ENCODE results near the genes INO80C, GALNT1 and SYT4.

GRCh38 chr18:35332064-35333458 is 11.7 kb downstream of the ZNF24 start:
- PRO-cap, result no peak
- RAMPAGE, long total RNA, 4 experiments, result no peak in any of the 4 experiments

GRCh38 chr18:35337157-35337991 is 6.8 kb downstream of the ZNF24 start:
- PRO-cap, result no peak
- RAMPAGE, long total RNA, 4 experiments, result no peak in any of the 4 experiments

DNA sequence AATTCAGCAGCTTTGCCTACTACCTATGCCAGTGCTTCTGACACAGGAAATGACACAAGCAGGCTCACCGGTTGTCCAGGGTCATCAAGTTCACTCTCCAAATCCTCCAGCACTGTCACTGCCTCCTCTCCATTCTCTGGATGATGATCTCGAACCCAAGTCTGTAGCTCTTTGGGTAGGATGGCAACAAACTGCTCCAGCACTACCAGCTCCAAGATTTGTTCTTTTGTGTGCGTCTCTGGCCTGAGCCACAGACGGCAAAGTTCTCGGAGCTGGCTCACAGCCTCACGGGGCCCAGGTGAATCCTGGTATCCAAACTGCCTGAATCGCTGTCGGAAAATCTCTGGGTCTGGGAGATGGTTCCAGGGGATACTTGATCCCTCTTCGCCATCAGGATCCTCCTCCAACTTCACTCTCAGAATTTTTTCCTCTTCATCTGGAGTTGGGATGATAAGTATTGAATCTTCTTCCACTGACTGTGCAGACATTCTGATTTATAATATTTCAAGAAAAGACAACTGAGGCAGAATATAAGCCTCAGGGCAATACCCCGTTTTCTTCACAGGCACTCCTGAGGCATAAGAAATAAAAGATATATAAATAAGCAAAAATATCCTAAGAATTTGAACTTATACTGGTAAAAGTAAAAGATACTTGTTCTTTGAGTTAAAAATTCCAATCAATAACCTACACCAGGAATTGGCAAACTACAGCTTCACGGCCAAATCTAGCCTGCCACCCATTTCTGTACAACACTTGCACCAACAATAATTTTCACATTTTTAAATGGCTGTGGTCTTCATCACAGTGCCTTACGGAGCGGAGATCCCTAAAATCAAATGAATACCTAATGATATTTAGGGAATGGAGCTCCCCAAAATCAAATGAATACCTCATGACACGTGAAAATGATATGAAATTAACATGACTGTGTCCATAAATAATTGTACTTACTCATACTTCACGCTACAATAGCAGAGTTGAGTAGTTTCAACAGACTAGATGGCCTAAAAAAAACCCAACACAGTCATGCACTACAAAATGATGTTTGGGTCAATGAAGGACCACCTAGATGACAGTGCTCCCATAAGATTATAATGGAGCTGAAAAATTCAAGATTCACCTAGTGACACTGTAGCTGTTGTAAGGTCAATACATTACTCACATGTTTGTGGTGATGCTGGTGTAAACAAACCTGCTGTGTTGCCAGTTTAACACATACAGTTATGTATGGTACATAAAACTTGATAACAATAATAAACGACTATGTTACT is 3.6 kb downstream of the ZNF24 start:
- PRO-cap, result no peak
- RAMPAGE, long total RNA, 4 experiments, result no peak in any of the 4 experiments

DNA sequence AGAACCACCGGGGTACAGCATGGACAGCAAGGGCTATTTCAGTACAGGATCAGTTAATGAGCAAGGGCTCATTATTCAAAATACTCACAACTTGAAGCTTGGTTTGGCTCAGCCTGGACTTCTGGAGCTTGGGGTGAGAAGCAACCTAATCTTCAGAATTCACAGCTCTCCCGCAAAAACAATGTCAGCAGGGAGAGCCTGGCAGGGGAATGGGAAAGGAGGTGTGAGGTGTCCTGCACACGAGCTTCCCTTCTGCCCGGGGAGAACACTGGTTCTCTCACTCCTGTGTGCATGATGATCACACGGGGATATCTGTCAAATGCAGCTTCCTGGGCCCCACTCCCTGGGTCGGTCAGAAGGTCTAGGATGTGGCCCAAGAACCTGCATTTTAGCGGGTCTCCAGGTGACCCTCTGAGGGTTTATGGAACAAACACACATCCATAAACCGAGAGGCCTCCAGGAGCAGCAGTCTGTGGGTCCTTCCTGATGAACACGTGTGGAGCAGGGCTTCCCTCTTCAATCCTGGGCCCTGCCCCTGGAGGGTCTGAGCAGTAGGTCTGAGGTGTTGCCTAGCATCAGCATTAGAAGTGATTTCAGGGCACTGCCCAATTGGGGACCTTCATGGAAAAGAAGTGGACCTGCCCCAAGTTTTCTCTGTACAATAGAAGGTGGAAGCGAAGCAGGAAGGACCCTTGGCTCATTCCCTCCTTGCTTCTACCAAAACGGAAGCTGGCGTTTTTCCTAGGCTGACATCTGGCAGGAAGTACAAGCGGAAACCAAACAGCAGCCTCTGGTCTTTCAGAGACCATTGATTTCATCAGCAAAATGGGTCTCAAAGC is 31.0 kb downstream of the INO80C start:
- PRO-cap, result no peak
- RAMPAGE, long total RNA, 4 experiments, result start-site peak on the minus strand in 1 of 4 experiments, centred at position 578 of the sequence, 11 reads per replicate

DNA sequence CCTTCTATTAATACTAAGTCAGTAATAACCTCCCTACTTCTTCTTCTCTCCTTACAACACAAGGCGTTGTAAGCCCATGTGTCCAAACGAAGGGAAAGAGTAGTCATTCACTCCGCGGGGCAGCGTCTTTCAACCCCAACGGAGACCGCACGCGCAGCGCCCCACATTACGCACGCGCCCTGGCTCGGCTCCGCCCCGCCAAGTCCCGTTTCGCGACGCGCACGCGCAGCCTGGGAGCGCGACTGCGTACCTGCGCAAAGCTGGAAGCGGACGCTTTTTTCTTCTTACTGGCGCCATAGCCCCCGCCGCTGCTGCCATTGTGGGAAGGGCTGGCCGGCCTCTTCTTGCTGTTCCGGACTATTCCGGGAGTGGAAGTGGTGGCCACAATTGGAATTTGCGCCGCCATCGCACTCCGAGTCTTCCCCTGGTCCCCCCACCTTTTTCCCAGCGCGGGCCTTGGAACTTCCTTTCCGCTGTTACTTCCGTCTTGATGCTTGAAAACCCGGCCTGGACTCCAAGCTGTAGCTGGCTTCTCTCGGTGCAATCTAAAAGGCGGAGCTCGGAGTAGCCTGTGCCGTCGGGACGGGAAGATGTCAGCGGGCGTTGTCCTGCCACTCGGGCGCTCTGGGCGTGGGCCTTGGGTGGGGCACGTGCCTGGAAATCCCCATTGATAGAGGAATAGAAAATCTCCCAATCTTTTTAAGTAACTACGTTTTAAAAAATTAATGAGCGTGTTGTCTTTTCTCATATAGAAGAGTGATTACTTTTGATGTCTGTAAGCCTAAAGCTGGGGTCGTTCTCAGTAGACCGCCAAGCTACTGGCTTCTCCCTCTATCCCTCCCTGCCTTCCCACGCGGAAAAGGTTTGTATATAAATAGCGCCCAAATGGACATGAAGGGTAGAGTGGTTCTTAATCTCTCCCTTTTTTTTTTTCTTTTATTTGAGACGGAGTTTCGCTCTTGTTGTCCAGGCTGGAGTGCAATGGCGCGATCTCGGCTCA is at the start of gene INO80C:
Gene INO80C (minus strand): TSS at position 492 of the 1,000 bp plus-strand sequence.
- PRO-cap, result bidirectional peak, plus-strand start at position 228 of the sequence, minus-strand start at position 101 of the sequence
- RAMPAGE, long total RNA, 4 experiments, result start-site peak on the plus strand in 1 of 4 experiments, centred at position 217 of the sequence, 12 reads per replicate; start-site peak on the minus strand in 3 of 4 experiments, centred at positions 450 to 465 of the sequence, 29 to 47 reads per replicate

DNA sequence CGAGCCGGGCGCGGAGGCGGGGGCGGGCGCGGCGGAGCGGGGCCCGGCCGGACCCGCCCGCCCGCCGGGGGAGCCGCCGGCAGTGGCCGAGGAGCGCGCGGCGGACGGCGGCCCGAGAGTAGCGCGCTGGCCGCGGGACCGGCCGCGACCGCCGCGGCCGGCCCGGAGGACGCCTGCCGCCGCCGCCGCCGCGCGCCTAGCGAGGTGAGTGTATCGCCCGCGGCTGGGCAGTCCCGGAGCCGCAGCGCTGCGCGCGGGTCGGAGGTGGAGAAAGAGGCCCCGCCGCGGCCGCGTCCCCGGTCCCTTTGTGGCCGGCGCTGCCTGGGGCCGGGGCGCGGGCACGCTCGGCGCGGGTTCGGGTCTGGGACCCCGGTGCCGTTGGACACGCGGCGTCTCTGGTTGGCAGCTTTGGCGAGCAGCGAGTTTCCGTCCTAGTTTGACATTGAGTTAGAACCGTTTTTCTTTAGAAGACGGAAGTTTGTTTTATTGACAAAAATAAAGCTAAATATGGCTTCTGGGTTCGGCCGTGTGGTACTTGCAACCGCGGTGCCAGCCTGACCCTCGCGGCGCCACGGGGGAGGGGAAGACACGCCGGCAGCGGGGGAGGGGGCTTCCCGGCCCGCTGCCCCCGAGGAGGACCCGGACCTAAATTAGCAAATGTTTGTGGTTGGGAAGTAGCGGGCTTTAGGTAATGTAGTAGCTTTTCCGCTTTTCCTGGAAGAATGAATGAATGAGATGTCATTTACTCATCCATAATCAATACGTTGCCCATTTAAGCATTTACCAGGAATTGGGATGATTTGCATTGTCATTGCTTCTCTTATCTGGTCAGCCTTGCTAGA is at the start of gene GALNT1:
Gene GALNT1 (plus strand): TSS at position 82 of the 842 bp plus-strand sequence.
- PRO-cap, result no peak
- RAMPAGE, long total RNA, 4 experiments, result no peak in any of the 4 experiments

- PRO-cap, result no peak
- RAMPAGE, long total RNA, 4 experiments, result no peak in any of the 4 experiments
Observed at GRCh38 chr18:35610079-35610686, 28.6 kb downstream of the GALNT1 start.

DNA sequence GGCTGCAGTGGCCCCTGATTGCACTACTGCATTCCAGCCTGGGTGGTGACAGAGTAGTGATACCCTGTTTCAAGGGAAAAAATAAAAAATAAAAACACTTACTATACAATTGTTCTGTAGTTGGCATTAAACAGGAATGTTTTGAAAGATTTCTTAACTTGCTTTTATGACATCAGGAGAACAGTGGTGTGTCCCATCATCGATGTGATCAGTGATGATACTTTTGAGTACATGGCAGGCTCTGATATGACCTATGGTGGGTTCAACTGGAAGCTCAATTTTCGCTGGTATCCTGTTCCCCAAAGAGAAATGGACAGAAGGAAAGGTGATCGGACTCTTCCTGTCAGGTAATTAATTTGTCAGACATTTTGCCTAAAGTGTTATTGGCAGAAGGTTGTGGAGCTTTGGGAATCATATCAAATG is 105.3 kb downstream of the GALNT1 start:
- PRO-cap, result no peak
- RAMPAGE, long total RNA, 4 experiments, result no peak in any of the 4 experiments

DNA sequence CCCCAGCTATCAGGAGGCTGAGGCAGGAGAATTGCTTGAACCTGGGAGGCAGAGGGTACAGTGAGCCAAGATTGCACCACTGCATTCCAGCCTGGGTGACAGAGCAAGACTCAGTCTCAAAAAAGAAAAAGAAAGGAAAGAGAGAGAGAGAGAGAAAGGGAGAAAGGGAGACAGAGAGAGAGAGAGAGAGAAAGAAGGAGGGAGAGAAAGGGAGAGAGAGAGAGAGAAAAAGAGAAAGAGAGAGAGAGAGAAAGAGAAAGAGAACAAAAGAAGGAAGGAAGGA is 141.9 kb upstream of the C18orf21 start:
- PRO-cap, result no peak
- RAMPAGE, long total RNA, 4 experiments, result no peak in any of the 4 experiments

GRCh38 chr18:36113863-36114866 is 15.0 kb downstream of the SLC39A6 start:
- PRO-cap, result no peak
- RAMPAGE, long total RNA, 4 experiments, result no peak in any of the 4 experiments

DNA sequence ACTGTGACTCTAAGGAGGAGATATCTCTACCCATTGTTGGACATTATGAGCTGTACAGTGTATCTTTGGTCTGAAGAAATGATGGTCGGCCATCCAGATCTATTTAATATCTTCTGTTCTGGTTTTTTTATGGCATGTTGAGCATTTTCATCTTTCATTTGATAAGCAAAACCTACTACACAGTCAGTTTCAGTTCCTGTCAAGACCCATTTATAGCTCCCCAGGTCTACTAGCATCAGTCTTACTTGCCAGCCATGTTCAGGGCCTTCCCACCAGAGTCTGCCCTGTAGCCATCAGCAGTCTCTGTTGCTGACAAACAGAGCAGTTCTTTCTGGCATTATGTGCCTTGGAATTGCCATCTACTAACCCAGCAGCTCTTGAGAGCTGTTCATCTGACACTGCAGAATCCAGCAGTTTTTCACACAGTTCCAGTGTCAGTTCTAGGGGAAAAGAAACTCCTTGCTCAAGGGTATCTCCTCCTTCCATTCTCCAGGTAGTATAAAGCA is 20.2 kb downstream of the ELP2 start:
- PRO-cap, result no peak
- RAMPAGE, long total RNA, 4 experiments, result no peak in any of the 4 experiments

DNA sequence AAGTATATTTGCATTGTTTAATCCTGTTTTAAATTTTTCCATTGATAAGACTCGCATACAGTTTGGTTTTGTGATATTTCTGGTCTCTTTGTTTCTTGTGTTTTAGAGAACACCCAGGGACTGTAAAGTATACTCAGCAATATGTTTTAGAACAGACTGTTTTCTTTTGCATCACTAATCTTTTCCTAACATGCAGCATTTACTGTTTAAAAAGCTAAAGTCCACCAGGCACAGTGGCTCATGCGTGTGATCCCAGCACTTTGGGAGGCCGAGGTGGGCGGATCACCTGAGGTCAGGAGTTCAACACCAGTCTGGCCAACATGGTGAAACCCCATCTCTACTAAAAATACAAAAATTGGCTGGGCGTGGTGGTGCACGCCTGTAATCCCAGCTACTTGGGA is 21.9 kb upstream of the MOCOS start:
- PRO-cap, result no peak
- RAMPAGE, long total RNA, 4 experiments, result no peak in any of the 4 experiments

DNA sequence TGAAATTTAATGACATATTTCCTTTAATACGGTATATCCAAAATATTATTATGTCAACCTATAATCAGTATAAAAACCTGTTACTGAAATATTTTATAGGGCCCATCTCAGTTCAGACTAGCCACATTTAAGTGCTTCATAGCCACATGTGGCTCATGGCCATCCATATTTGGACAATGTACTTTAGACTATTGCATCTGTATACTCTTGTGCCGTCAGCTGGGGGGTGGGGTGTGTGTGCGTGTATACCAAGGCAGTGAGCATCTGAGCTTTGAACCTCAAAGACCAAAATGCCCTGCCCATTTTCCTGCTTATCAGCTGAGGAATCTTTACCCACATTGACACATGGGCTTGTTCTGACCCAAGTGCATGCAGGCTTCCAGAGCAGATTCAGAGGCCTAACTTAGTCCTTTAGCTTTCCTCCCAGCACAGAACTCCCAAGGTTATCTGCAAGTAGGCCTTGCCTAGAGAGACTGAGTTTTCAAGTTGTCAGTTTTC is 11.2 kb upstream of the MOCOS start:
- PRO-cap, result no peak
- RAMPAGE, long total RNA, 4 experiments, result no peak in any of the 4 experiments

DNA sequence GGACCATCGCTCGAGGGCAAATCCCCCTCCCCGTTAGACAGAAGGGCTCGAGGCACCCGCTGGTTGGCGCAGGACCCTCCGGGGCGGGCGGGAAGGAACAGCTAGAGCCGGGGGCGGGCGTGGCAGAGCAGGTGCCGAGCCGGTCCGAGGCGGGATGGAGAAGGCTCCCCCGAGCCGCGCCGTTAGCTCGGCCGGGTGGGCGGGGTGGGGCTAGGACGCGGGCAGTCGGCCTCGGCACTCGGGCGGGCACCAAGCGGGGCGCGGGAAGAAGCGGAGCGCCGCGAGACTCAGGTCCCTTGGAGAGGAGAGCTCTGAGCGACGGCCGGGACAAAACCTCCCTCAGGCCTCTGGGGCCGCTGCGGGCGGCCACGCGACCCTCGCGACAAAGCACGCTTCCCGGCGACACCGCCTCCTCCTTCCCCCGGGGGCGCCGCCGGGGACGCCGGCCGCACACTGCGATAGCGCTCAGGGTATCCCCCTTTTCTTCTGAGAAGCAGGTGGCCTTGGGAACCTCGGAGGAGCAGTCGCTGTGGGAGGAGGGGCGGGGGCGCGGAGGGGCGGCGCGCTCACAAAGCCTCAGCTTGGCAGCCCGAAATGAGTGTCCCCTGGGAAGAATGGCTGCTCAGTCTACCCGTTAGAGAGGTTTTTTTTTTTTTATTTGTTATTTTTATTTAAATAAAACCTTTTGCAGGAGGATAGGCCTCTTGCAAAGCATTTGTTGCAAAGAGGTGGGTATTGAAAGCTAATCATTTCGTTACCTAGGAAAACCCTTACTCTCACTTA is 795 bp downstream of the FHOD3 start:
- PRO-cap, result no peak
- RAMPAGE, long total RNA, 4 experiments, result no peak in any of the 4 experiments

- PRO-cap, result no peak
- RAMPAGE, long total RNA, 4 experiments, result no peak in any of the 4 experiments
Observed at GRCh38 chr18:37393768-37394875, 171.5 kb downstream of the CELF4 start.

GRCh38 chr18:37538298-37539145 is 27.1 kb downstream of the CELF4 start:
- PRO-cap, result no peak
- RAMPAGE, long total RNA, 4 experiments, result no peak in any of the 4 experiments

DNA sequence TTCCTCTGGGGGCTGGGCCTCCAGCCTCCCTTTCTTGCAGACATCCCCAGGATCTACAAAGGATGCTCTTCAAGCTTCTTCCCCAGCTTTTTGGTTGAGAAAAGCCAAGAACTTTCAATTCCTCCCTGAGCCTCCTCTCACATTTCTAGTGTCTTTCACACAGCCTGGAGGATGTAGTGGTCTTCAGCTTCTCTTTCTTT is 210.2 kb downstream of the PIK3C3 start:
- PRO-cap, result no peak
- RAMPAGE, long total RNA, 4 experiments, result no peak in any of the 4 experiments

- PRO-cap, result no peak
- RAMPAGE, long total RNA, 4 experiments, result start-site peak on the minus strand in 3 of 4 experiments, at chr18:43277263-43277456 at its widest, 20 to 385 reads per replicate
Observed at GRCh38 chr18:43276992-43277908, at the start of gene SYT4. TSS of gene SYT4 (minus strand) at chr18:43277490.

DNA sequence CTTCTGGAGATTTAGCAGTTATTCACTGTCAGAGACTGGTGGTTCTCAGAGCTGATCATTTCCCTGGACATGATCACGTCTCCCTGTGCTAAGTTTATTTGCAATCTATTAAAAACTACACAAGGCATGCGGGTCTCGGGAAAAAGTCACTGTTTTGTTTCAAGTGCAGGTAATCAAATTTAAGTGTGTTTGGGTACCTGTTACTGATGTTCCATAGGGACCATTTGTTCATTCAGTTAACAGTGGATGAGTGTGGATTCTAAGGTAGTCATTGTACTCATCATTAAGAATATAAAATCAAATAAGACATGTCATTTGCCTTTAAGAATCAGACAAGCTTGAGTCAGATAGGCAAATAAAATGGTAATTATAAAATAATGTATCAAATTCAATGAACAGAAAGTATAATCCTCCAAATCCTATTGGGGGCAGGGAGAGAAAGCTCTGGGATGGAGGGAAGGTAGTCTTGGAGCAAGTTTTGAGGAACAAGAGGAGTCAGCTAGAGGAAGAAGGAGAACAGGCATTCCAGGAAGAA is 47.6 kb downstream of the SETBP1 start:
- PRO-cap, result no peak
- RAMPAGE, long total RNA, 4 experiments, result no peak in any of the 4 experiments

GRCh38 chr18:44779020-44779717 is 98.5 kb downstream of the SETBP1 start:
- PRO-cap, result no peak
- RAMPAGE, long total RNA, 4 experiments, result no peak in any of the 4 experiments